Camera-type eye (tissue), 1 donor: Measurements from ENCODE around the gene RCAN1.

- RAMPAGE, long total RNA = no peak
Observed at GRCh38 chr21:34531414-34531777, 19.4 kb upstream of the KCNE1 start.

- RAMPAGE, long total RNA = no peak
Observed at GRCh38 chr21:34614589-34615614, at the start of gene RCAN1. Gene RCAN1 (minus strand): TSS chr21:34615113.

GRCh38 chr21:34620318-34620625 is 5.4 kb upstream of the RCAN1 start:
- RAMPAGE, long total RNA = no peak

DNA sequence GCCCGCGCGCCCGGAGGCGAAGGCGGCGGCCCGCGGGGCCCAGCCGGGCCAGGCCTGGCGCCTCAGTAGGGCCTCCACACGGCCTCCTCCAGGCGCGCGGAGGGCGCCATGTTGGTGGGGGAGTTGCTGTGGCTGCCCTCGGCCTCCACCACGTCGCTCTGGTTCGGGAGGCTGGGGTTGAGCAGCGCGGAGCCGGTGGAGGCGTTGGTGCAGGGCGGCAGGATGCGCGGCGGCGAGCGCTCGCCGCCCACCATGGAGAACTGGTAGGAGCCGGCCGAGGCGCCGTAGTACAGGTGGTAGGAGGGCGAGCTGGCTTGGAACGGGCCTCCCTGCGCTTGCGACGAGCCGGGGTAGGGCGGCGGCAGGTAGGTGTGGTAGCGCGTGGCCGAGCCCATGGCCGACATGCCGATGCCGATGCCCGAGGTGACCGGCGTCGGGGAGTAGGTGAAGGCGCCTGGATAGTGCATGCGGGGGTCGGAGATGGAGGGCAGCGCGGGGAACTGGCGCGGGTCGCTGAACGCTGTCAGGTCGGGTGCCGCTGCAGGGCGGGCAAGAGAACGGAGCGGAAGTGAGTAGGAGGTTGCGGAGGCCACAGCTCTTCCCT is 123.4 kb downstream of the CLIC6 start:
- RAMPAGE, long total RNA = no peak

GRCh38 chr21:34824757-34825279 is 156.0 kb downstream of the CLIC6 start:
- RAMPAGE, long total RNA = no peak

DNA sequence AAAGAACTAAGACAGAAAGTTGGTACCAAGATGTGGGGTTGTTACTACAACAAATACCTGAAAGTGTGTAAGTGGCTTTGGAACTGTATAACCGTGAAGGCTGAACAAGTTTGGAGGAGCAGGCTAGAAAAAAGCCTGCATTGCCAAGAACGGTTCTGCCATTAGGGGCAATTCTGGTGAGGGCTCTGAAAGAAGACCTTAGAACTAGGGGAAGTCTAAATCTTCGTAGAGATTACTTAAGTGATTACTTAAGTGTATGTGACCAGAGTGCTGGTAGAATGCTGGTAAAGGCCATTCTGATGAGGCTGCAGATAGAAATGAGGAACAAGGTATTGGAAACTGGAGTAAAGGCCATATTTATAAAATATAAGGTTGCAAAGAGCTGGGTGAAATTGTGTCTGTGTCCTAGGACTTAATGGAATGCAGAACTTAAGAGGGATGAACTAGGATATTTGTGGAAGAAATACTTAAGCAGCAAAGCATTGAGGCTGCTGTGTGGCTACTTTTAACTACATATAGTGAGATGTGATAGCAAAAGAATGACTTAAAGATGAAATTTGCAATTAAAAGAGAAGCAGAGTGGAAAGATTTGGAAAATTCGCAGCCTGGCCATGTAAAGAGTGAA is 158.1 kb downstream of the CLIC6 start:
- RAMPAGE, long total RNA = no peak

DNA sequence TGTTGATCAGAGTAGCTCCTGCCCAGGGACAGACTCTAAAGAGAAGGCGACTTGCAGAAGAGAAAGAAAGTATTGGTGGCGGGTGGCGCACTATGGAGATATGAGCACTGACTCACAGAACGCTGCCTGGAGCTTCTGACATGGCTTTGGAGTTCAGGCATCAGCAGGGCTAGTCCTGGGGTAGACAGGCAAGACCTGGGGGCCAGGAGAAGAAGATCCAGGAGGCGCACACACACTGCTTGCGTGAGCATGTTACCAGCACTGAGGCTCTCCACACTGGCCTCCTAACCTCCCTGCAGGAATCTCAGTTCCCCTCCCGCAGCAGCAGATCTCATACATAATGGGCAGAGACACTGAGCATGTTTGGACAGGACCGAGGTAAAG is 175.3 kb downstream of the CLIC6 start:
- RAMPAGE, long total RNA = no peak

- RAMPAGE, long total RNA = no peak
Observed at GRCh38 chr21:34846133-34847195, 177.7 kb downstream of the CLIC6 start.

GRCh38 chr21:34853620-34854340 is 185.0 kb downstream of the CLIC6 start:
- RAMPAGE, long total RNA = no peak

- RAMPAGE, long total RNA = no peak
Observed at GRCh38 chr21:34886633-34887566, 162.2 kb downstream of the RUNX1 start.

- RAMPAGE, long total RNA = no peak
Observed at GRCh38 chr21:34890554-34891665, 158.2 kb downstream of the RUNX1 start.

DNA sequence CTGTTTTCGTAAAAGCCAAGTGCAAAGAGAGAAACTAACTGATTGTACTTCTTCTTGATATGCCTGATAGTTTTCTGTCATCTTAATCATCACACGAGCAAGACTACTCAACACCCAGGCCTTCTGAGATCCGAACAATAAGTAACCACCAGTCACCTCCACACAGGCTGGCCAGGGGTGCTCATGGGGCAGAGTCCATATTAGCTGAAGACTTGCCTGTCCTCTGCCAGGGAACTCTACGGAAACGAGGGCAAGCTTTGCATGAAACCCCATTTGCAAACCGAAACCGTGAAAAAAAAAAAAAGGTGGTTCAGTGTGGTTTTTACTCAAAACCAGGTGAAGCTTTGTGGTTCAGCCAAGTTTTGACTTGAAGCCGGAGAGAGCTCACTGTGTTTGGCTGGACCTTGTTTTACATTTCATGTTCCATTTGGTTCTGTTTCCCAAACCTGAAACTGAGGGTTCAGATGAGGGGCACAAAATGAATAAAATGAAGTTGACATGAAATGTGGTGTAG is 74.9 kb downstream of the RUNX1 start:
- RAMPAGE, long total RNA = no peak

DNA sequence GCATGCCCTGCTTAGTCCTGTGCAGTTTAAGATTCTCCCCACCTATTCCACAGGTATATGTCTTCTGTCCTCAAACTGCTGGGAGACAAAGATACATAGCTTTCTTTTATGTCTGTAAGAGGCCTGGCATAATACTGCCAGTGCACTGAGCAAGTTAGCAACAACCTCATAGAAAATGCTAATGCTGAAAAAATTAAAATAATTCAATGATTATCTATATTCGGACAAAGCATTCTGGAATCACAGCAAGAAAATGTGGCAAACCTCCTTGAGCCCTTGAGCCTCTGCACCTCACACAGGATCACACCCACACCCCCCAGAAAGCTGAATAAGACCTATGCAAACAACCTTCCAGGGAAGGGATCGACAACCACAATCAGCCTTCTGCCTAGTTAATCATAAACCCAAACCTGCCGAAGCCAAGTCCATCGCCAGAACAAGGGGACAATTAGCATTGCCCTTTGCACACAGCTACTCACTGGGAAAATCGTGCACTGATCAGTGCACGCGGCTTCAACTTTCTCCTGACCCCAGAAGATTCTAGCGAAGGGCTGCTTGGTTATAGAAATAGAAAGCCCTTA is 29.7 kb downstream of the RUNX1 start:
- RAMPAGE, long total RNA = no peak

DNA sequence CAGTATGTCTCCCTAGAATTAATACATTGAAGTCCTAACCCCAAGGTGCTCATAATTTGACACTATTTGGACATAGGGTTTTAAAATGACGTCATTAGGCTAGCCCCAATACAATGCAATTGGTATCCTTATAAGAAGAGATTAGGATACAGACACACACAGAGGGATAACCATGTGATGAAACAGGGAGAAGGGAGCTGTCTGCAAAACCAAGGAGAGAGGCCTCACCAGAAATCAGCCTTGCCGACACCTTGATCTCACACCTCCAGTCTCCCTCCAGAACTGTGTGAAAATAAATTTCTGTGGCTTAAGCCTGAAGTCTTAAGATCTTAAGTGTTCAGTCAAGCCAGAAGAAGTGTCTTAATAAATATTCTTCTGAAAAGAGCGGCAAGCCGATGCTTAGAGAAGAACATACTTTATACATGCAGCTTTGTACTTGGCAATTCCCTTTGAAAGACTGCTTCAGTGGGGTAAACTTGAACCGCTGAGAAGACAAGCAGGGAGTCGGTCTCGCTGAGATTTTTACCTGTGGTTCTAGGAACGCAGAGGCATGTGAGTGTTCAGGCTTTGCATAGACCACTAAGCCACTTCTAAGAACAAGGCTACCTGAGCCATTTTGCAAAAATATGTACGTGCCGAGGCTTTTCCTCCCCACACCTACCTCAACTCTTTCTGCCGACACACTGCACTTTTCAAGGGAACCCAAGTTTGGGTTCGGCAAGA is 3.6 kb downstream of the RUNX1 start:
- RAMPAGE, long total RNA = no peak

GRCh38 chr21:35217421-35218189 is 168.5 kb upstream of the RUNX1 start:
- RAMPAGE, long total RNA = no peak

DNA sequence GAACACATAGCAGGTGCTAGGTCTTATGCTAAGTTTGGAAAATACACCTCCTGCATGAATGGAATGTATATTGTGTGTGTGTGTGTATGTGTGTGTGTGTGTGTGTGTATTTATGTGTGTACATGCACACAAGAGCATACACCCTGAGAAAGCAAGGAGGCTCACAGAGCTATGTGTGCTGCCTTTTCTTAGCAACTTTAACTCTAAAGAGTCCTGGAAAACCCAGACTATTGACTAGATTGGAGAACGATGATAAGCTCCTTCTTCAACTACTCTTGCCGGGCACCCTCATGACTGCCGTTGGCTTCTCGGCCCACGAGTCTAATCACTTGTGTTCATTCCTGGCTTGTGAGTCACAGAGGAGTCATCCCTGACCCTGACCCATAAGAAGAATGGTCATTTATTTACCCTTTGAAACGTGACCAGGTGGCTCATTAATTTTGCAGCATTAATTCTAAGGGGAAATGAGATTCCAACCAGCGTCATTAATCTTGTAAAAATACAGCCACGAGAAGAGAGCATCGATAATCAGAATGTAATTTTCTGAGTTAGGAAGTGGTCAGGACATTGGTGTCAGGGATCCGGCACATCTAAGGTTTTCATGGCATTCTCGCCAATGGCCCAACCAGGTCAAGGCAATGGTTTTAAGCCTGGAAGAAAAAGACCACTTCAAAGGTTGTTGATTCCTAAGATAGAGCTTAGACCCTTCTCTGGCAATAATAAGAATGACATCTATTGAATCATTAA is 183.5 kb upstream of the RUNX1 start:
- RAMPAGE, long total RNA = no peak

DNA sequence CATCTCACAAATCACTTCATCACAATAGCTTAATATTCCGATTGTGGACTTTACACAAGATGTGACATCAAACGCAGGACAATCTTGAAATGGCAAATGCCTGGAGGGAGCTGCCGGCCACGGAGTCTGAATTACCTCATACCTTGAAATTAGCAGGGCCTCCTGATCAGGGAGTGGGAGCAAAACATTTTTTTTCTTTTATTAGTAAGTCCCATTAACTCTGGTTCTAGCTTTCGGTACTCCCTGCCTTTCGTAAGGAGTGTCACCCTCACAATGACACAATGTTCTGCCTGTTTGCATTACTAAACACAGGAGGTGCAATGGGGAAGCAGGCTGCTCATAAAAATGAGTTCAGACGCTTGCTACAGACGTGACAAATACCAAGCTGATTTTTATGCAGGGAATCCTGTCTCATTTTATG is 204.9 kb upstream of the RUNX1 start:
- RAMPAGE, long total RNA = no peak

DNA sequence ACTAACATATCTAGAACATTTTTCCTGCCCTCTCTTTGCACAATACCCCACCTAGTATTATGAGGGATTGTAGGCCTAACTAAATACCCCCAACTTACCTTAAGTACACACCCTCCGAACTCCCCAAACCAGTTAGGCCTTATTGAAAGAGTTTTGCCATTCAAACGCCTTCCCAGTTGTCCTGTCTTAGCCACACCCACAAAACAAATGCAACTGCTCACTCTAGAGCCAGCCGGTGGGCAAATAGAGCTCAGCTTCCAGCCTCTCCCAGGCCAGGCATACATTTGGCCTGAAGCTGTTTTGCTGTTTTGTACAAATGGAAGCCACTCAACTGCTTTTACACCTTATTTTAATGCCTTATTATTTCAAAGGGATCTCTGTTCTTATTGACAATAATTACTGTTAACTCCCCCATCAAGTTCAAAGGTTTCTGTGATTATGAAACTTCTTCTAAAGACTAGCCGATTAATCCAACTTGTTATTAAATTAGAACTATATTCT is 224.3 kb upstream of the RUNX1 start:
- RAMPAGE, long total RNA = no peak

DNA sequence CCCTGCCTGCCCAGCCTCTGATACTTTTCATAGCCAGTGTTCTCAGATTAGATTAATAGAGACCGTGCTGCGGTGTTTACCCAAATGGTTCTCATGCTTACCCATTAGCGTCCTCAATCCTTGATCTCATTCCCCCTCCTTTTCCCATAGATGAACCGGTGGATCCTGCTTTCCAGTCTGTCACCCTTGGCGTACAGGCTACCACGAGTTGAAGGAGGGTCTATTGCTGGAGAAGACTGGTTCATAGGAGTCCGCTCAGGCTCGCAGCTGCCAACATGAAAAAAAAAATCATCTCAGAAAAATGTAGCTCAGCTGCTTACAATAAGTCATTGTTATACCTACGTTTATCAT is 78.7 kb downstream of the SETD4 start:
- RAMPAGE, long total RNA = no peak

- RAMPAGE, long total RNA = no peak
Observed at GRCh38 chr21:36132529-36133295, 2.2 kb upstream of the CBR3 start.